ENCODE results near the gene TAS2R19.

- RRBS = 2% methylated on average over 5 of the region's 21 CpGs
Observed at GRCh38 chr12:10749790-10750726, 26.9 kb upstream of the YBX3 start.

GRCh38 chr12:11022438-11022941, at the start of gene TAS2R19:
TSS of gene TAS2R19 (minus strand) at chr12:11022620.
- RRBS = no CpG with 5 or more reads among the region's 2 CpGs

DNA sequence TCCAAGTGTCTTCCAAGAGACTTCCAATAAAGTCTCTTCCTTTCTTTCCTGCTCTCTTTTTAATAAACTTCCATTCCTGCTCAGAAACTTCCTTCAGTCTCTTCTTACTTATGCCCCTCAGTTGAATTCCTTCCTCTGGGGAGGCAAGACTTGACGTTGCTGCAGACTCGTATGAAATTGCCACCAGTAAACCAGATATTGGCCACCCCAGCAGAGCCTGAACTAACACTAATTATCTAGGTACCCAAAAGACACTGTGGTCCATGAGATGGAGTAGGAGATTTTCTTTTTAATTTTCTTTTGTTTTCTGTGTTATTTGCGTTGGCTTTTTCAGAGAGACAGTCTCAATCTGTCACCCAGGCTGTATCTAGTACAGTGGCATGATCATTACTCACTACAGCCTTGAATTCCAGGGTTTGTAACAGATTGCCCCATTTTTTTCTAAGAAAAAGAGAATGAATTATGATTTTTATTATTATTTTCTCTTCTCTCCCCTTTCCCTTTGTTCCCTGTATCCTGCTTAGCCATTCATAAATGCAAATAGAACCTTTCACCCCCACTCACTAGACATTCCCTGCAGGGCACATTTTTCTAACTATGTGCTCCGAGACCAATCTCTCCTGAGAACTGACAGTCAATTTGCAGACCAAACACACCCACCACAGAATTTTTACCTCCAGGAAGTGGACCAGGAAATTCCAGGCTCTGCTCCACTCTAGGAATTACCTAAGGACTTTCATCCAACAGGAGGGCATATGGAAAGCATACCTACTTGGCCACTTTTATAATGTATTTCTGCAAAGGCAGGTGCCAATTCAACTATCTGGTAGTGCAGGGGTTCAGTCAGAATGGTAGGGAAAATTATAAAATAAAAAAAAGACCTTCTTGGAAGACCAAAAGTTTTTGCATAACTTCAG, 8.7 kb upstream of the TAS2R46 start:
- RRBS = no CpG with 5 or more reads among the region's 4 CpGs

- RRBS = no CpG with 5 or more reads among the region's 3 CpGs
Observed at GRCh38 chr12:11165044-11166069, 5.6 kb upstream of the SMIM10L1 start.

GRCh38 chr12:11555647-11556716, 93.5 kb upstream of the ETV6 start:
- RRBS = no CpG with 5 or more reads among the region's 12 CpGs

DNA sequence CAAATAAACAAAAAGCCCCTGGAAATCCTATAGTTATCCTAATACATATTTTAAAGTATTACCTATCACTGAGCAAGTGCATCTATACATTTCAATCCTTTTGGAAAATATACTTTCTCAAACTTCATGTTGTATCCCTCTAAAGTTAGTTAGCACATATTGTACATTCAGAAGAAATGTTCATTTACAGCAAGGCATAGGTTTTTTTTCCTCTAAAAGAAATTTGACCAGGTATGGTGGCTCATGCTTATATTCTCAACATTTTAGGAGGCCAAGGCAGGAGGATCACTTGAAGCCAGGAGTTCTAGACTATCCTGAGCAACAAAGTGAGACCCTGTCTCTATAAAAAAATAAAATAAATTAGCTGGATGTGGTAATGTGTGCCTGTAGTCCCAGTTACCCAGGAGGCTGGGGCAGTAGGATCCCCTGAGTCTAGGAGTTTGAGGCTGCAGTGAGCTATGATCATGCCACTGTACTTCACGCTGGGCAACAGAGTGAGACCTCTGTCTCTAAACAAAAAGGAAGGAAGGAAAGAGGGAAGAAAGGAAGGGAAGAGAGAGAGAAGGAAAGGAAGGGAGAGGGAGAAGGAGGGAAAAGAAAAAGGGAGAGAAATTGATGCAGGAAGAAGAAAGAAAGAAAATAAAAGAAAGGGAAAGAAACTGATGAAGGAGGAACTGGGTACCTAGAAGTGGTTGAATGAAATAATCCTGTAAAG, 26.0 kb downstream of the ETV6 start:
- RRBS = no CpG with 5 or more reads among the region's 1 CpG

DNA sequence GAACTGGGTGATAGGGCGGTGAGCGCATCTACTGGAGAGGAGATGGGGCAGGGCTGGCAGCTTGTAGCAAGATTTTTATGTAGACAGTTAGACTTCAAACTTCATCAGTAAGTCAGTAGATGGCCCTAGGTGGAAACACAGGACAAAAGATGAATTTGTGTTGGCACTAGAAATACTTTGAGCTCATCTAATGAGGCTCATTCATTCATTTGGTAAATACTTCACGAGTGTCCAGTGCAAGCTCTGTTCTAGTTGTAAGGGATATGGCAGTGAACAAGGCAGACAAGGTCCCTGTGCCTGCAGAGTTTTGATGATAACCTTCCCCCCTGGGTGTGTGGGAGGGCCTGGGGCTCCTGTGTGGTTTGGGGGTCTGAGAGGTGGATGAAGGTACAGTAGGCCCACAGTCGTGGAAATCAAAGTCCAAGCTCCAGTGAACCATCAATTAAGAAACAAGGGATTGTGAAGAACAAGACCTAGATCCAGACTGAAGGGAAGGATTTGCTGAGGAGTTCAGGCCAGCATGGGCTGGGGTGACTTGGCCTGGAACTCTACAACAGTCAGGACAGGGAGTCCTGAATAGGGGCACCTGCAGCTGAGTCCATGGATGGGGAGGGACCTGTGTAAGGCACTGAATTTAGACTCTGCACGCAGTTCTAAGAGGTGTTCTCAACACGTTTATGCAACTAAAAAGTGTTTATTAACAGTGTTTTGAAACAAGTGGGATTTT, 87.4 kb downstream of the ETV6 start:
- RRBS = no CpG with 5 or more reads among the region's 6 CpGs

DNA sequence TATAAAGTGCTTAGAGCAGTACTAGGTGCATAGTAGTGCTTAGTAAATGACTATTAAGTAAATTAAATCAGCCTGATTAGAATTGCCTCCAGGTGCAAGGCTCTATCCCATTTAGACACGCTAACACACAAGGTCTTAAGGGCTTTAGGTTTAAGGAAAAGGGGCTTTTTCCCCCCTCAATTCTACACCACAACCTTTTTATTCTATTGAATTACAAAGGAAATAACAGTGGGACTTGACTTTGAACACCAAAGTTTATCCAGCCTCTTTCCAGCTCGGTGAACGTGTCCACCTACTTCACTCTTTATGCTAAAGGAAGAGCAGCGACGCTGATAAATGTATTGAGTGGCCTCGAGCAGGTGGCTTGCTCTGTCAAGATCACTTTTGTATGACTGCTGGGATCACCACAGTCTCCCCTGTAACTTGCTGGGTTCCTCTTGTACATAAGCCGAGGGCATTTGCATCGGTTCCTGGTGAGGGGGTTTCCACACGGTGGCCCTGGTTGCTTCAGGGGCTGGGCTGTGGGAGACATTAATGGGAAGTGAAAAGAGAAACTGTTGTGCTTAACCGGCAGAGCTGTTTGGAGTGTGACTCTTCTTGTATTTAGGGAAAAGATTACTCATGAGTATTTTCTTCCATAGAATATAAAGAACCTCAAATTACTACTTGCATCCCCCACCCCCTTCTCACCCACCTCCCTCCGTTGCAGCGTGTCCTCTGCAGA, 186.7 kb downstream of the ETV6 start:
- RRBS = no CpG with 5 or more reads among the region's 12 CpGs

GRCh38 chr12:11840256-11840726, 190.8 kb downstream of the ETV6 start:
- RRBS = no CpG with 5 or more reads among the region's 8 CpGs

- RRBS = no CpG with 5 or more reads among the region's 14 CpGs
Observed at GRCh38 chr12:11877738-11878739, 192.7 kb upstream of the BCL2L14 start.

DNA sequence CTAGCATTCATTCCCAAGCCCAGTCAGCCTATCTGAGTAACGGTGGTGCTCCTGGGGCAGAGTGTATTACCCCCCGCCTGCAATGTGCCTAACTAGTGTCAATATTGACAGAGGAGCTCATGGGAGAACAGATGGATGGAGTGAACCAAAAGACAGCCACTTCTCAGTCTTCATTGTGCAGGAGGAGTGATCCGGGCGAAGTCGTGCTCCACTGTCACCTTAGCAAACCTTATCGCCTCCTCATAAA, 126.8 kb upstream of the BCL2L14 start:
- RRBS = no CpG with 5 or more reads among the region's 6 CpGs

- RRBS = no CpG with 5 or more reads among the region's 3 CpGs
Observed at GRCh38 chr12:12120822-12121311, 50.1 kb downstream of the BCL2L14 start.

- RRBS = no CpG with 5 or more reads among the region's 3 CpGs
Observed at GRCh38 chr12:12333420-12333705, 16.7 kb downstream of the MANSC1 start.

GRCh38 chr12:12384485-12385599, 28.0 kb downstream of the BORCS5 start:
- RRBS = no CpG with 5 or more reads among the region's 10 CpGs

GRCh38 chr12:12439494-12440115, 82.7 kb downstream of the BORCS5 start:
- RRBS = no CpG with 5 or more reads among the region's 10 CpGs

GRCh38 chr12:12449538-12450162, 92.8 kb downstream of the BORCS5 start:
- RRBS = no CpG with 5 or more reads among the region's 14 CpGs

- RRBS = no CpG with 5 or more reads among the region's 1 CpG
Observed at GRCh38 chr12:12450842-12451260, 94.0 kb downstream of the BORCS5 start.

- RRBS = no CpG with 5 or more reads among the region's 4 CpGs
Observed at GRCh38 chr12:12519189-12519766, 43.4 kb downstream of the DUSP16 start.

DNA sequence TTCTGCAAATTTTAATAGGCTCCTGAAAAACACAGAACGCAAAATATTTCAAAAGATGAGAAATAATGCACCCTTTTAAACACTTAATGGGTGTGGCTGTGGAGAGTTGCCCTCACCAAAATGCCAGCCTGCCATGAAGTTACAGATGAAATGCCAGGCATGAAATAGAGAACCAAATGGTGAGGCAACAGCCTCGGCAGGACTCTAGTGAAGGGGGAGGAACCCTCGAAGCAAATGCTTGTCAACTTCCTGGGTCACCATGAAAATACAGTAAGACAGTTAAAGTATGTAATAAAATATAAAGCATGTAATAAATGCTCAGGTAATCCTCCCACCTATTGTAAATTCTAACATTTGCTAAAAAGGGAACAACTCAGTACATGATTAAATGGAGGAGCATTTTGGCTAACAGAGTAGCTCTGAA, 24.1 kb downstream of the DUSP16 start:
- RRBS = no CpG with 5 or more reads among the region's 3 CpGs

DNA sequence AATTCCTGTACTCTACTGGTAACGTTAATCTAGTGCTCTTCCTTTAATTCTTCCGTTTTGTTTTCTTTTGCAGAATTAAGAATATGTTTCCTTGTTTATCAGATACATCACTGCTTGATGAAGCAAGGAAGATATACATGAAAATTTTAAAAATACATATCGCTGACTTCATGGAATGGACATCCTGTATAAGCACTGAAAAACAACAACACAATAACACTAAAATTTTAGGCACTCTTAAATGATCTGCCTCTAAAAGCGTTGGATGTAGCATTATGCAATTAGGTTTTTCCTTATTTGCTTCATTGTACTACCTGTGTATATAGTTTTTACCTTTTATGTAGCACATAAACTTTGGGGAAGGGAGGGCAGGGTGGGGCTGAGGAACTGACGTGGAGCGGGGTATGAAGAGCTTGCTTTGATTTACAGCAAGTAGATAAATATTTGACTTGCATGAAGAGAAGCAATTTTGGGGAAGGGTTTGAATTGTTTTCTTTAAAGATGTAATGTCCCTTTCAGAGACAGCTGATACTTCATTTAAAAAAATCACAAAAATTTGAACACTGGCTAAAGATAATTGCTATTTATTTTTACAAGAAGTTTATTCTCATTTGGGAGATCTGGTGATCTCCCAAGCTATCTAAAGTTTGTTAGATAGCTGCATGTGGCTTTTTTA, 3.9 kb downstream of the CDKN1B start:
- RRBS = no CpG with 5 or more reads among the region's 6 CpGs